NB4 (cell line): ENCODE results near the genes AMY2A and VAV3.

DNA sequence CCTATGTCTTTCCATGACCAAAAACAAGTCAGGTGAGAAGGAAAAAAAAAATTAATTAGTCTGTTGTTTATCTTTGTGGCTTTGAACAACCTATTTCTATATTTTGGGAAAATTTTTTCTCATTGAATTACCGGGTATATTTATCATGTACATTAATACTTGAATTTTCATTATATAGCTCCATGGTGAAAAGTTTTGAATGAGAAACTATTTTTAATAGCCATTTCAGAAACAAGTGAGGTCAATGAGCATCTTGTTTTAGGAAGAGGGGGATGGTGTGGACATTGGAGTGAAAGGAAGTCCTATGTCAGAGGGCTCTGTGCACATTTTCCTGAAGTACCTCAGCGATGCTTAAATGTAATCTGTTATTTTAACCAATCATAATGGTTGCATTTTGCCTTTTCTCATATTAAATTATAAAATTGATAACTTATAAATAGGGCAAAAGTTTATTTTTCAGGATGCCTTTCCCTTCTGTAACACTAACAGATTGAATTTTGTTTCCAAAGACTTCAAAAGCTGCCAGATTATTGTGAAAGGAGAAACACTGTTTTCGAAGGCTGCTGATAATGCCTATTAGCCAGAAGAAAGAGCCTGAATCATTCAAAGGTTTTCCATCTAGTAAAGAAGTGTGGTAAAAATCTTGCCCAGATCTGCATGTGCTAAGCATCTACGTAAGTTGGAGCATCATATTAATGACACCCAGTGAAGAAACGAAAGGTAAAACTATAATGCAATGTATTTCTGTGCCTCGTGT, 73.7 kb upstream of the S1PR1 start:
- RRBS = no CpG with 5 or more reads among the region's 6 CpGs

DNA sequence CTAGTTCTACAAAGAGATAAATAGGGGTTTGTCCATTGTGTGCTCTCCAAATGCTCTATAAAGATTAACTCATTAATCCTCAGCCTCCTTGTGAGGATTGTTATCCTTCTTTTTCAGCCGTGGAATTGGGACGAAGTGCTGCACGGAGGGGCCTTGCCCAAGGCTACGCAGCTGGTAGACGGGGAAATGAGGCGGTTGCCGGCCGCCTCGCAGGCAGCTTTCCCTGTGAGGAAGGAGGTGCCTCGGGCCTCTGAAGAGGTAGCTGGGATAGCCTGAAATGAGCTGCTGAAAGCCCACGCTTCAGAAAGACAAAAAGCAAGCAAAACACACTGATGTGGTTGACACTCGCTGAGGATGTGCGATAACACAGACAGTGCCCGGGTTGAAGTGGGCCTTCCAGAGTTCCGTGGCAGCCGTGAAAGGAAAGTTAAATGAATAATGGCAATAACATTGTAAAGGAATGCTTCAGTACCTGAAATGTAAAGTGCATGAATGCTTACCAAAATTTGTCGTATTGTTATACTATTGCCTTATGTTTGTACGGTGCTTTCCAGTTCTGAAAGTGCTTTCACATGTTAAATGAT, 47.2 kb downstream of the S1PR1 start:
- RRBS = no CpG with 5 or more reads among the region's 18 CpGs

- RRBS = no CpG with 5 or more reads among the region's 9 CpGs
Observed at GRCh38 chr1:101308782-101309299, 72.0 kb downstream of the S1PR1 start.

DNA sequence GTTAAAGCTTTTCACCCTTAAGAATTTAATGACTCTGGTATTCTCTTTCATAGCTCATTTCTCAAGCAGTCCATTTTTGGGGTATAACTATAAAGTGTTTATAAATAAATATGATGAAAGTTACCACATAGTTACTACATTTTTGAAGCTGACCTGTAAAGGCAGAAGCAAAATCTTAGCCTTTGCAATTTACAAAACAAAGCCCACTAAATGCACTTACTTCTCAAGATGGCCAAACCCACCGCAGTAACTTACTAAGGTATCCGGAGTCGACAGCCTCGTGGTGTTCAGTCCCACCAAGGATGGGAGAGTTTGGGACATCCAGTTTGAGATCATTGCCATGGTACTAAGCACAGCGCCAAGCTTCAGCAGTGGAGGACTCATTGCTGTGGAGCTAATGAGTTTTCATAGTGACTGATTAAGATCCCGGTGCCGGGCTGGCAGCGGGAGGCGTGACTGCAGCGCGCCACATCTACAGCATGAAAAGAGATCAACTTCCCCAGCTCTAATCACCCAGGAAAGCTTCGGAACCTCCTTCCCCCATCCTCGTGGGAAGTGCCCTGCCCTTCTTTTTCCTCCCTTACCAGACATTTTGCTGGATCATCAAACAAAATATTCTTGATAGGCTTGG, 150.0 kb downstream of the OLFM3 start:
- RRBS = no CpG with 5 or more reads among the region's 13 CpGs

- RRBS = no CpG with 5 or more reads among the region's 4 CpGs
Observed at GRCh38 chr1:103250372-103250962, 142.1 kb upstream of the COL11A1 start.

DNA sequence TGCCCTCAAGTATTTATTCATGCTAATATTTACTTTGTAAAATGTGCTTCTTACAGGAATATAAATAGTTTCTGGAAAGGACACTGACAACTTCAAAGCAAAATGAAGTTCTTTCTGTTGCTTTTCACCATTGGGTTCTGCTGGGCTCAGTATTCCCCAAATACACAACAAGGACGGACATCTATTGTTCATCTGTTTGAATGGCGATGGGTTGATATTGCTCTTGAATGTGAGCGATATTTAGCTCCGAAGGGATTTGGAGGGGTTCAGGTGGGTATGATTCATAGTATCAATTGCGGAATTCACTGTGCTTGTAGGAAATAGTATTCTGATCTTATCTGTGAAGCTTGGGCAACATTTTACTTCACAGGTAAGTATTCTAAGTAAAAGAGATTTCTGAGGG, at the start of gene AMY2A:
Gene AMY2A, plus strand, starts transcription at position 89 of the 403 bp plus-strand sequence.
- RRBS = no CpG with 5 or more reads among the region's 5 CpGs

DNA sequence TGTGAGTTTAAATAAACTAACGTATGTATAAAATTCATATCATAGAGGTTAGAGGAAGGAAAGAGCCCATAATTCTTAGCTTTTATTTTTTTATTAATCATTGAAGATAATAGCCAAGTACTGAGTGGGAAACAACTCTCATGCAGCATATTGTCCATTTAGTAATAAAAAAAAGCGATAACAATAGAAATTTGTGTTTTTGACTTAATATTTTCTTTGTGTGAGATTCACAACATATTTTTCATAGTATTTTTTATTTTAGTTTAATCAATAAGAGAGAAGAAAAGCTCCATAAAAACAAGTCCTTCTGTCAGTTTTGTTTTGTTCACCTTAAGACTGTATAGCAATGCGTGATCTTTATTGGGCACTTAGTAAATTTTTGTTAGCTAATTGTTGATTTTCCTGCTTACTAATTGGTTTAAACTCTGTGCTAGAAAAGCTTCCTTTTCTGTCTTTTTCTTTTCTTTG, 1280.3 kb upstream of the PRMT6 start:
- RRBS = no CpG with 5 or more reads among the region's 3 CpGs

- RRBS = 2% methylated on average over 13 of the region's 82 CpGs
Observed at GRCh38 chr1:107056900-107057953, 753 bp downstream of the PRMT6 start.

DNA sequence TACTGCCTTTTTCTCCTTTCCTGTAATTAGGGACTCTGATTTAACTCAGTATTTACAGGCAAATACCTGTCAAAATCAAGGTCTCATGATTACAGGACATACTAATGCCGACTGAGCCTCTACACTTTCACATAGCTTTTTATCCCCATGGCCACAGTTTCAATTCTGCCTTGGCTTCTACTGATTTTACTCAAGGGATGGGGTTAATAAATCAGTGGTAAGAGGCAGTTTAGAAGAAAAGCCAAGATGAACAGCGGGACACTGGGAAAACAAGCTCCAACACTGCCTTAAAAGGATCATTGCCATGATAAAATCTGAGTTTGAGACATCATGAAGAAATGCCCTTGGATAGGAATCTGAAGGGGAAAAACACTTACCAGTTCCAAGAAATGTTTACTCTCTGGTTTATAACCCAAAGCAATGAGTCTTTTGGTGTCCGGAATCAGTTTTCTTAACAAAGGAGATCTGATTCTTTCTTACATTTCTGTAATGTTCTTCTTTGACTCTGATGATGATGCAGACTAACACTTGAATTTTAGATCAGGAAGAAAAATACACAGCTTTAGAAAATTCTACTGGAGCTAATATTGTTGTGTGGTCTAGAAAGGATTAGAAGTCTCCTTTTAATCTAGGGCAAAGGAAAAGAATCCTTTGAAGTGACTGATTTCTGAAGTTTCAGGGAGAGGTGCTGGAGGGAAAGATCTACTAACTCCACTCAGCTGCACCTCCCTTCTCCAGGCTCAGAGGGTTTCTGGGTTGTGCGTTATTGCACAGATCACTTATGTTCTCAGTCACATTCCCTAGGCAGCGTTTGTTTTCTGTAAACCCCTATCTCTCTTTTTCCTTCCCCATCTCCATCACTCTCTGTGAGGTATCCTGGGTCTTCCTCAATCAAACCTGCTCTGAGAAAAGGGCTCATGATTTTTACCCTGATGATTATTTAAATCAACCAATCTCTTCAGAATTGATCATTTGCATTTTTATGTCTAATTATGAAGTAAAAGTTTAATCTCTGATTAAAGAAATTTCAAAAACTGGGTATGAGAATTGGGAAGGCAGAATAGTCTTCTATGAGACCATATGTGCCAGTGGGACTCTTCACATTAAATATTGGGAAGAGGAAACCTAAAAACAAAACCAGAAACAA, 338.2 kb downstream of the VAV3 start:
- RRBS = no CpG with 5 or more reads among the region's 5 CpGs

GRCh38 chr1:107685313-107685717, 279.7 kb downstream of the VAV3 start:
- RRBS = no CpG with 5 or more reads among the region's 2 CpGs

DNA sequence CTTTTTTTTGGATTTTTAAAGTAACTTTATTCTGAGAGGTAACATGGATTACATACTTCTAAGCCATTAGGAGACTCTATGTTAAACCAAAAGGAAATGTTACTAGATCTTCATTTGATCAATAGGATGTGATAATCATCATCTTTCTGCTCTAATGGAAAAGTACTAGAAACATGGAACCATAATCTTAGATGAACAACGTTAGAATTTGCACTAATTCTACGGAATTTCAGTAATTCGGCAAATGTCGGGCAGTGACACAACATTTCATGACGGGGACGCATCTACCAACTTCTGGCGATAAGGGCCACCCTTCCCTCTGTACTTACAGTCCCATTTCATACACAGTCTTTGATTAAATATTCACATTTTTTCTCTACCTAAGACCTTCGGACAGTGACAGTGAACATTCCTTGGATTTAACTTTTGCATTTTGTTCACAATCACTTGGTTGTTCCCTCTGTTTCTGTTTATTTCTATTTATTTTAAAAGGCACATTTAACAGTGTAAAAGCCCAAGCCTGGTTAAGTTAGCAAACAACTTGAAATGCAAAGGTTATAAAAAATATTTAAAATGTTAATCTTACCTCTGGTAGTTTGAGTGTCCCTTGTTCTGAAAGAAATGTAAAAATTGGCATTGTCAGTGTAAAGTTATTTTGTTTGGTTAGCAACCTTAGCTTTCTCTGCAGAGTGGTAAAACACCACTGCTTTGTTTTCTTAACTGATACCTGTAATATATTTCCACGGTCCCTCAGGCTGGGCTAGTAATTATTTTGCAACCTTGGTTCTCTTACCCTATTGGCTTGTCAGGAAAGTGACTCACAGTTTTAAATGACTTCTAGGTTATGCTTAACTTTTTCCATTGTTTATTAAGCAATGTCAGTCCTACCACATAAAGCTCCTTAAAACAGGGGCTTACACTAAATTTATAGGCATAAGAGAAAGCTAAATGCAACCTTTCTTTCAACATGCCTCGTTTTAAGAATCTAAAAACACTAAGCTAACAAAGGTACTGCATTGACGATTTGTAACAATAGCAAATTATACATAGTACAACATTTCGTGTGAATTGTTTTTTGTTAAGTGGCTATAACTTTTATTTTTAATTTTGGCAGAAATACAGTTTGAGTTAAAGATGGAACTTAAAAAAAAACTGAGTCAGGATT, 276.8 kb downstream of the VAV3 start:
- RRBS = no CpG with 5 or more reads among the region's 12 CpGs

DNA sequence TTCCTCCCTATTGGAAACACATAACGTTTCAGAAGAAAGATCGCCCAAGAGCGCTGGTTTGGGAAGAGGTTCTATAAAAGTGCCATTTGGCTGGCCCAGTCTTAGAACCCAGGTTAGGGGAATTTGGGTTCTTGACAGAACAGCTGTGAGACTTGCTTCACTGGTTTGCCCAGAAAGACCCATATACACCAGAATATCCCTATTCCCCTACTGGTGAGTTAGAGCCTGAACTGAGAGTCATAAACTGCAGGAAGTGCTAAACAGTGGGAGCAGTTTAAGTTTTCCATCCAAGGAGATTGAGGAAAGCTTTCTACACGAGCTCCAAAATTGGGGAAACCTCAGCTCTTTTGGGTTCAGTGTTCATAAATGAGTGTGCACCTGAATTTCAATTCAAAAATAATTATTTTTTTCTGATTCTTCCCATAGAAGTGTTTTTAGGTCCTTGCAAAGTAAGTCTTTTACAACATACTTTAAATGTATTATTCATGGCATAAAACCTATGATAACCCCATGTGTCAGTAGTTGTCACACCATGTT, 275.2 kb downstream of the VAV3 start:
- RRBS = no CpG with 5 or more reads among the region's 4 CpGs

- RRBS = no CpG with 5 or more reads among the region's 5 CpGs
Observed at GRCh38 chr1:107739283-107739984, 225.5 kb downstream of the VAV3 start.

- RRBS = no CpG with 5 or more reads among the region's 1 CpG
Observed at GRCh38 chr1:107804104-107804558, 160.8 kb downstream of the VAV3 start.

GRCh38 chr1:107877792-107878036, 87.3 kb downstream of the VAV3 start:
- RRBS = no CpG with 5 or more reads among the region's 1 CpG

DNA sequence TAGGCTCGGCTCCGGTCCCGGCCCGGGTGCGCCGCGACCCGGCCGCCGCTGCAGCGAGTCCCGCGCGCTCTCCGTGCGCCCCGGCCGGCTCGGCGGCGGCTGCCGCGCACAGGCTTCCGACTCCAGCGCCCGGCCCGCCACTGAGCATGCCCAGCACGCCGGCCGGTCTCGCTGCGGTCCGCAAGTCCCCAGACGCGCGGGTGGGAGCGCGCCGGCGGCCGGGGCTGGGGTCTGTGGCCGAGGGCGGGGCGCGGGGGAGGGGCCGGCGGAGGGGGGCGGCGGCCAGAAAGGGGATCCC, at the start of gene VAV3:
Gene VAV3, minus strand, starts transcription at position 142 of the 298 bp plus-strand sequence.
- RRBS = under 1% methylated on average over 40 of the region's 49 CpGs

DNA sequence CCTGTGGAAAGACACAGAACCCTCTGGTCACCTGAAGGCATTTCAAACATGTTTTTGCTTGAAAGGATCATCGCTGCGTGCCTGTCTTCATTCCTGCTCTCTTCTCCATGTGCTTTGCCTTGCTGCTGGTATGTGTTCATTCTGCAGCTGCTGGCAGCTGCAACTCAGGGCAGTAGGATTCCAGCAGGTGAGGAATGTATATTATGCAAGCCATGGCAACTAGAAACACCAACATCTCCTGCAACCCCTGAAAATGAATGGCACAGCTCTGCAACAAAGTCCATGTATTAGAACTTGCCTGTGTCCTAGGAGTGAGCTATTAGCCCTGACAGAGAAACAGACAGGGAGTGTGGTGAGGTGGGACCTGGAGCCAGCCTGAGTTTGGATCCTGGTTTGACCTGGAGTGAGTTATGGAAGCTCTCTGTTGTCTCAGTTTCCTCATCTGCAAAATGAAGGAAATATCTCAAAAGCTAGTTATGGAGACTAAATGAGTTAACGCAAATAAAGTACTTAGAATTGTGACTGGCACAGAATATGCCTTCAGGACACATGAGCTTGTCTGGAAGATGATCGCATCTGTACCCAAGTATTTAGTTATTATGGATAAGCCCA, 81.3 kb upstream of the VAV3 start:
- RRBS = no CpG with 5 or more reads among the region's 4 CpGs

- RRBS = no CpG with 5 or more reads among the region's 2 CpGs
Observed at GRCh38 chr1:108077979-108078435, 113.0 kb upstream of the VAV3 start.

GRCh38 chr1:108083024-108083499, 117.1 kb downstream of the SLC25A24 start:
- RRBS = no CpG with 5 or more reads among the region's 2 CpGs

DNA sequence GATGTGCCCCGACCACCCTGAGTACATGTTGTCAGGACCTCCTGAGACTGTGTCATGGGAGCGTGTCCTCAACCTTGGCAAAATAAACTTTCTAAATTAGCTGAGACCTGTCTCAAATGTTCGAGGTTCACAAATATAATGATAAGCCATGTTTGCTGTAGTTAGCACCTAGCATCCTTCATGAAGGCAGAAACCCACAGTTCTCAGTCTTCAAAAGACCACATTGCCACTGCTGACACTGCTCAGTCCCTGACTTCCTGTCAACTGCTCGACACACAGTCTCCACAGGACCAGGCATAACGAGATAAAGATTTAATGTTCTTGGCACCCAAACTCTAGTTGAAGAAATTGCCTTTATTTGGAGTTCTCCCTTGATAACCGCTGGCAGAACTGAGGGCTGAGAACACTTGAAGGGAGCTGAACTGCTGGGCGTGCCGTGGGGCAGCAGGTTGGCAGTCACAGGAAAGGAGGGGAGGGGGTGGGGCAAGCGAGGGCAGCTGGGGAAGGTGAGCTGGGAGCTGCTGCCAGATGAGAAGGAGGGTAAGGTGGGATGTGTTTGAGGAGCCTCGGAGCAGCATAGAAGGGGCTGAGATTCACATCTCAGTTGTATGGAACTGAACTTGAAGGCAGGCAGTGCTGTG, 16.0 kb downstream of the HENMT1 start:
- RRBS = no CpG with 5 or more reads among the region's 10 CpGs